ENCODE measurements around the genes ZNF12 and MIOS.

DNA sequence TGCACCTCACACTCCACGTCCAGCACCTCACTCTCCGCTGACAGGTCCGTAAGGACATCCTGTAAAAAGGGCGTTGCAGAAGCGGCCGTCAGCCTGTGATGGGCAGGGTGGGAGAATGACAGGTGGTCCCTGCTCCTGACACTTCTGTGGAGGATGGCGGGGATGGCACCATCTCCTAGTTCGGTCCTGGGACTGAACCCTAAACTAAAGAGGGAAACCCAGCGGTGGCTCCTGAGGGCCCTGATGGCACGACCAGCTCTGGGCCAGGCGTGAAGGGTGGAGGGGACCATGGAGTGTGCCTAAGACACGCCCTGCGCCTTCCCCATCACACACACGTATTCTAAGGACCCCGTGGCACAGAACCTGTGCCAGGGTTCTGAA is 26.0 kb downstream of the DAGLB start:
- PRO-cap = no peak
- RAMPAGE, long total RNA, 3 experiments = no peak in any of the 3 experiments

GRCh38 chr7:6472117-6472631 is 11.8 kb downstream of the KDELR2 start:
- PRO-cap = no peak
- RAMPAGE, long total RNA, 3 experiments = no peak in any of the 3 experiments

DNA sequence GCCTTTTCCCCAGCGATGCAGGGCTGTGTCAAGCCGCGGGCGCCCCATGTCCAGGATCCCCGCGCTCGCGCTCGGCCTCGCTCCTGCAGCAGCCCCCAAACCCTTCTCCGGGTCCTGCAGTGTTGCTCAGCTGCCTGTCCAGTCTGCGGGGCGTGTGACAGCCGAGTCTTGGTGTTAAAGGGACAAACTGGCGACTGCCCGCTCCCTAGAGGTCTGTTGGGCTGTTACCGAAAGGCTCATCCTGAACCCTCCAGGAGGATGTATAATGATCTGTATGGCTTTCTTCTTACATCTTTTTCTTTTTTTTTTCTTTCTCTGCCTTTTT is 666 bp downstream of the INTS15 start:
- PRO-cap = no peak
- RAMPAGE, long total RNA, 3 experiments = no peak in any of the 3 experiments

GRCh38 chr7:6604365-6605001 is 10.9 kb upstream of the ZNF853 start:
- PRO-cap = no peak
- RAMPAGE, long total RNA, 3 experiments = no peak in any of the 3 experiments

DNA sequence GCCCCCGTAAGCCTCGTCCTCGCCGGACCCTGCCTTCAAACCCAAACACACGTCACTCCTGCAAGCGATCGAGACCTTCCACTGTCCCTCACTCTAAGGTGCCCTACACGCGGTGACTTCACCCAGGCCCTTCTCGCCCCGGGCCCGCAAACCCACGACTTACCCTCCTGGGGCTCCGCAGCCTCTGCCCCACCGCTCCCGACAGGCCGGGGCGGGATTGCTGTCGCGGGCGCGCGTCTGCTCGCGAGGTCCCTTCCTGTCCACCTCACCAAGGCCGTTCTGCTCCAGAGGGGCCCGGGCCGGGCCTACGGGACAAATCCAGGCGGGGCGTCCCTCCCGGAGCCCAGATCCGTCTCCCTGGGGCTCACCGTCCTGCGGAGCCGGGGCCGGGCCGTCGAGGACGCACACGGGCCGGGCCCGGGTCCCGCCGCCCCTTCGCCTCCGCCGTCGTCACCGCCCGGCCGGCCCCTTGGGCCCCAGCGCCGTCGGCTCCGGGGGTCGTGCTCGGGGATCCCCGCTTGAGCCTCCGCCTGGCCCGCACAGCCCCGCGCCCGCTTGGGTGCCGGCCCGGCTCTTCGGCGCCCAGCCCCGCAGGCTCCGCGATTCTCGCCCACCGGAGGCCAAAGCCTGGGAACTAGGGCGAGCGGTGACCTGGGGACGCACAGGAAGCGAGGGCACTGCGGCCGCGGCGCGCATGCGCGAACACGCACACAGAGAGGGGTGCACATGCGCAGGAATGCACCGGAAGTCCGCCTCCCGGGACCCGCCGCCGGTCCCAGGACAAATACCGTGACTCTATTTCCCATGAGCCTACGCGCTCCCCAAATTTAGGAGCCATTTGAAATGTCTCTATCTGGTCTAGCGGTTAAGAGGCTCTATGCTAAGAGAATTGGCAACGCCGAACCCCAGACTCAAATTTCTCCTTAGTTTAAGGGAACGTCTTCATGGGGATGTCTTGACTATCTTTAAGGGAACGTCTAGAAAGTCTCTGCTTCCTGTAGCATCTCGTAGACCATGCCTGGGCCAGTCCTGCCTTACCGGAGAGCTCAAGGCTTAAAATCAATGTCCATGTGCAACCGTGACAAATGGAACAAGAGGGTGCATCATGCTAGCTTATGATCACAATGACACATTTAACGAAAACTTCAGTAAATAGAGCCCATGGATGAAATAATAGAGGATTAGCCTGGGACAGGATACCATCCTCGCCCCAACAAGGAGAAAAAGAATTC is at the start of gene ZNF12:
Gene ZNF12, minus strand, starts transcription at position 679 of the 1,232 bp plus-strand sequence.
- PRO-cap = bidirectional peak, plus-strand start at position 741 of the sequence, minus-strand start at position 679 of the sequence
- RAMPAGE, long total RNA, 3 experiments = no peak in any of the 3 experiments

DNA sequence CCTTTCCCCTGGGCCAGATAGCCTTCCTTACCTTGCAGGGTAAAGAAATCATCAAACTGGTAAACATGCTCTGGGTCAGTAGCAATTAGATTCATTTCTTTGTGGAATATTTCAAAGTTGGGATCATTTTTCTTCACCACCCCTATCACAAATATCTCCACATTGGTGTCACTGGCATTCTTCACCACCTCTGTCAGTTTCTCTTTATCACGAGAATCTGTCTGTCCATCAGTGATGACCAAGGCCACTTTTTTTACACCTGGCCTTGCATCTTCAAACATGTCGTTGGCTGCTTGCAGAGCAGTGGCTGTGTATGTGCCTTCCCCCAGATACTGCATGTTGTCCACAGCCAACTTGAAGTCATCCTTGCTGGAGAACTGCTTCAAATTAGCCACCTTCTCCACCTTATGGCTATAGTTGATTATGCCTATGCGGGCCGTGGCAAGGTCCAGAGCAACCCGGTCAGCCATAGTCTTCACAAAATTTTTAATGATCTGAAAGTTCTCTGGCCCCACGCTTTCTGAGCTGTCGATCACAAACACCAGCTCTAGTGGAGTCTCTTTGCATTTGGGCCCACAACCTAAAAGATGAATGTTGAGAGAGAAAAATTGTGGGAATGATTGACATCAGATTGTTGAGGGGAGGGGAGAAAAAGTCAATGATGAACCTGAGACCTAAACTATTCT is 162.6 kb downstream of the COL28A1 start:
- PRO-cap = no peak
- RAMPAGE, long total RNA, 3 experiments = no peak in any of the 3 experiments

- PRO-cap = bidirectional peak, plus-strand start at chr7:7566891, minus-strand start at chr7:7566797; bidirectional peak, plus-strand start at chr7:7567037, minus-strand start at chr7:7567010
- RAMPAGE, long total RNA, 3 experiments = start-site peak on the minus strand in 3 of 3 experiments, at chr7:7566466-7566811 at its widest, 31 to 382 reads per replicate
Observed at GRCh38 chr7:7566306-7567170, at the start of gene MIOS. Gene MIOS, plus strand, starts transcription at chr7:7566884.

DNA sequence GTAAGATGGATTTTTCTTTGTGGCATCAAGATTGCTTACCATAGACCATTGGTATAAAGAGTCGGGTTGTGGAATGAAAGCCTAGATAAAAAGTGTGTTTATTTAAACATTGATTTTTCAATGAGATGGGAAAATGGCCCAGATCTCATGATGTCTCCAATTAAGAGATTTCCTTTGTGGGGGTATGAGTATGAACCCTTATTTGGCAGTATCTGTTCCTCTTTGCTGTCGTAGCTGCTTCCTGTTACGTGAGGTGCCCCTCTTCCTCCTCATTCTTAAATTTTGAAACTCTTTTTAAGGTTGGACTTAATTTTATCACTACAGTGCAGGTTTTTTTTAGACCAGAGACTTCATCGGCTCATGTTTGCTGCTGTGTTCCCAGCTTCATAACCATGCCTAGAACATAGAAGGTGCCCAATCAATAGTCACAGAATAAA is 2.3 kb downstream of the MIOS start:
- PRO-cap = no peak
- RAMPAGE, long total RNA, 3 experiments = no peak in any of the 3 experiments

GRCh38 chr7:7772209-7773047 is 54.0 kb upstream of the RPA3 start:
- PRO-cap = no peak
- RAMPAGE, long total RNA, 3 experiments = no peak in any of the 3 experiments

DNA sequence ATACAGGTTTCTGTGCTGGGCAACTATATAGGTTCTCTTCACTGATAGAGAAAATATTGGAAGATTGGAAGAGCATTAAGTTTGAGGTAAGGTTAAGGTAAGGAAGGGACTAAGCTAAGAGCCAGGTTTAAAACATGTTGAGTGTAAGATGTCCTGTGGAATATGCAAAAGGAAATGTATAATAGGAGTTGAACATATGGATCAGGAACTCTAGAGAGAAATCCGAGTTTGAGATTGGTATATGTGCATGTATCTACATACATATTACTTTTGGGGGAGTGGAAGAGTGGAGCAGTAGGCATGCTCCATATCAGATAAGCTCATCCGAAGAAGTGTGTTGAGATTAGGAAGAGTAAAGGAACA is 101.6 kb upstream of the GLCCI1 start:
- PRO-cap = no peak
- RAMPAGE, long total RNA, 3 experiments = no peak in any of the 3 experiments

DNA sequence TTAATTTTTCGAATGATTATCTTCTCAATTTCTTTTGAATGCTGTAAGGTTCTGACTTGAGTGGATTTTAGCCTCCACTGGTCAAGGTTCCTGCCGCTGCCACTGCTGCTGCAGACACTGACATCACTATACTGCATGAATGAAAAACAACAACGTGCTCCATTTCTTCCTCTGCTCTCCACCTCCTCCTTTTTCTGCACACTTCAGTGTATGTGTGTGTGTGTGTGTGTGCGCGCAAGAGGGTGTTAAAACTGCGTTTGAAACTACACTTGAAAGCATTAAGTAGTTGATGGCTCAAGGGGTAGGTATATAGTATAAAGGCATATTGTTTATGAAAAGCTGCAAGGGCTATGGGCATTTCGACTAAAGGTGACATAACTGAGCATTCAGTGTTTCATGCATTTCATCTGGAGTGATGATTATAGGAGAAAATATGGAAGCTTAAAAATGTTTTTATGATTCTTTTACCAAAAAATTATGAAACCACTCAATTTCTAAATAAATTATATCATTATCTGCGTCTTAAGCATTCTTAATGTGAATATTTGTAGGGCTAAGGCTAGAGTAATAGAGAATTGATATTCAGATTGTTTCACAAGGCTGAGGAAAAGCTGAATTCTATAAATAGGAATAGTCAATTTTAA is 3.6 kb downstream of the GLCCI1 start:
- PRO-cap = no peak
- RAMPAGE, long total RNA, 3 experiments = no peak in any of the 3 experiments

DNA sequence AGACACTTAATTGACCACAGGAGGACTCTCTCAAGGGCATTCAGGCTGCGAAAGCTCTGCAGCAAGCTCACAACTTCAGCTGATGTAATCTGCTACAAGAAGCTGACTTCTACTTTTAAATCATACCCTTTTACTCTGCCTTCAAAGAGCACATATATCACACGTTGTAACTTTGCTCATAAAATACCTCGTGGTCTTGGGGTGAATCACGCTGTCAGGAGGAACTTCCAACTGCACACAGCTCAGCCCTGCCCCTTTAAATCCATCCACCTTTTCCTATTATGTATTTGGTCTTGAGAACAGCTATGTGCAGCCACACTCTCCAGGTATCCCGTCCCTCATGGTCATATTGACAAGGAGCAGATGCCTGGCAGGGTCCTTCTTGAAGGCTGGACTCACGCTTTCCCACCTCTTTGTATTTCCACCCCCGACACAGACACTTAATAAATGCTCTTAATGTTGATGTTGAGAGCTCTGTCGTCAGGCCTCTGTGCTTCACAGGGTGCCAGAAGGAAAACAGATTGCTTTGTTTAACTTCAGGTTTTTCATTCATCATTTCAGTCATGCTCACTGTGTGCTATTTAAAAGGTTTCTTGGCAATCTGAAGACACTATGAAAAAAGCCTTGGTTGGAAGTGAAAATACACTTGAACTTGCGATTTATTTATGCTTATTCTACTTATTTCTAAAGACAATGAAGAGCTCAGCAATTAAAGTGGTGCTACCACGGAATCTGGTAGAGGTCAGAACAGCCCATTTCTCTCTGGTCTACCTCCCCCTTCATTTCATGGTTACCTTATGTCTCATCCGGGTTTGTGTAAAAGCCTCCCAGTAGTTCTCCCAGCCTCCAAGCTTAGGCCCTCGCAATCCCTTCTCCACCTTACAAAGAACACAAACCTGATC is 47.5 kb downstream of the ICA1 start:
- PRO-cap = no peak
- RAMPAGE, long total RNA, 3 experiments = no peak in any of the 3 experiments

GRCh38 chr7:8635738-8636072 is 202.3 kb downstream of the NXPH1 start:
- PRO-cap = no peak
- RAMPAGE, long total RNA, 3 experiments = no peak in any of the 3 experiments

DNA sequence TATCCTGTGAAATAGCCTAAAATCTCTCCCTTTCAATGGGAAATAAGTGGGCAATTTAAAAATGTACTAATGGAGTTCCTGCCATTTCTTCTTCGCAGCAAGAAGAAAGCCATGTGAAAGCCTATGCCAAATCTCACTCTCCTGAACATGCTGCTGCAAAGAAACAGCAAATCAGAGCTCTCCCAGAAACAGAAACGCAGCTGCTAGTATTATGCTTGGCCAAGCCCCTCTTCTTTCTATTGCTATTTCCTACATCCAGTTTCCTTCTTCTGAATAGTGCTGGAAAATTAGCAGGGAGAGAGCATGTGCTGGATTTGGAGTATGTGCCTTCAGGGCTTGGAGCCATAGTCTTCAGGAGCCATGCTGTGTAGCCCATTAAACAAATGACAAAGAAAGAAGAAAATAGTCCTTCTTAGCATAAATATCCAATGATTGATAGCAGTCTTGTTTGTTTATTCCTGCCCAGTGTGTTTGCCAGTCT is 818.3 kb downstream of the NDUFA4 start:
- PRO-cap = no peak
- RAMPAGE, long total RNA, 3 experiments = no peak in any of the 3 experiments

GRCh38 chr7:12111279-12112224 is 99.5 kb upstream of the TMEM106B start:
- PRO-cap = no peak
- RAMPAGE, long total RNA, 3 experiments = no peak in any of the 3 experiments

- PRO-cap = no peak
- RAMPAGE, long total RNA, 3 experiments = no peak in any of the 3 experiments
Observed at GRCh38 chr7:12404157-12404588, 508 bp upstream of the VWDE start.

- PRO-cap = bidirectional peak, plus-strand start at chr7:12687633, minus-strand start at chr7:12687424
- RAMPAGE, long total RNA, 3 experiments = no peak in any of the 3 experiments
Observed at GRCh38 chr7:12687175-12687529, 281 bp upstream of the ARL4A start.

GRCh38 chr7:12719517-12720091 is 32.2 kb downstream of the ARL4A start:
- PRO-cap = no peak
- RAMPAGE, long total RNA, 3 experiments = no peak in any of the 3 experiments

GRCh38 chr7:12785470-12785958 is 98.1 kb downstream of the ARL4A start:
- PRO-cap = no peak
- RAMPAGE, long total RNA, 3 experiments = no peak in any of the 3 experiments

GRCh38 chr7:12928618-12928949 is 241.2 kb downstream of the ARL4A start:
- PRO-cap = no peak
- RAMPAGE, long total RNA, 3 experiments = no peak in any of the 3 experiments